ENCODE measurements around a stretch of chr17.

GRCh38 chr17:79228015-79228553 lies 153.5 kb downstream of the ENGASE start:
- RRBS: no CpG with 5 or more reads among the region's 20 CpGs

GRCh38 chr17:79579999-79580368 lies 30.9 kb downstream of the RBFOX3 start:
- RRBS: no CpG with 5 or more reads among the region's 4 CpGs

GRCh38 chr17:79728569-79729069 lies 2.1 kb upstream of the ENPP7 start:
- RRBS: 11% methylated on average over 4 of the region's 16 CpGs

GRCh38 chr17:79789390-79789924 lies 7.4 kb downstream of the CBX8 start:
- RRBS: 9% methylated on average over 17 of the region's 45 CpGs

DNA sequence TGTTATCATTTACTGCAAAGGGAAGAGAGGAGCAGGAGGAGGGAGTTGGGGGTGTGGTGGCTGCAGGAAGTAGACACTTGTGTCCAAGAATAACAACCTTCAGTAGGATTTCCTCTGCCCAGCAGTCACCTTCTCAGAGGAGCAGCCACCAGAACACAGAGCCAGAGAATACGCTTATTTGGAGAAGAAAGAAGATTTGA lies 10.2 kb downstream of the CBX4 start:
- RRBS: no CpG with 5 or more reads among the region's 1 CpG

DNA sequence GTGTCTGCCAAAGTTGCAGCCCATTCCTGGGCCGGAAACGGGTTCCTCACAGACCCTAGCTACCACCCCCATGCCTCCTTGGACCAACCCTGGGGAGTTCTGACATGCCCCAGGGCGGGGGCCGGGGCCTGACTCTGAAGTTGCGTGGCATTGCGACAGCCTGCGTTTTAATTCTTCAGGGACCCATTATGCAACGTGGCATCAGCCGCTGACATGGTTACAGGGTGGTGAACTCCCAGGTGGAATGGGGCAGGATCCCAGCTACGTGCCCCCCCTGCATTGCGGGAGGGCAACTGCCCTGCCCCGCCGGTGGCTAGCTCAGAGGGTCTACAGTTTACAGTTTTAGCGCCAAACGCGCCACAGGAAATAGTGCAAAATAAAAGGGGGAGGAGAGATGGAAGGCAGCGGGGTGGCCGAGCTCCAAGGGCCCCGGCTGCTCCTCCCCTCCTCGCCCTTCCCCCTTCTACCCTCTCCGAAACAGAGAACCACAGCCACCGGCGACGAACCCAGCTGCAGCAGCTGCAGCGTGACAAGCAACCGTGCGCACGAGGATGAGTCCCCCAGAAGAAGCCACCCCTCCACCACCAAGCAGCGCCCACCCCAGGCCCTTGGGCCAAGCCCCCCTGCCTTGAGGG lies 2.5 kb downstream of the CBX4 start:
- RRBS: 16% methylated on average over 6 of the region's 29 CpGs

- RRBS: 36% methylated on average over 6 of the region's 22 CpGs
Measured at GRCh38 chr17:79919907-79920420, 80.7 kb upstream of the CBX4 start.

DNA sequence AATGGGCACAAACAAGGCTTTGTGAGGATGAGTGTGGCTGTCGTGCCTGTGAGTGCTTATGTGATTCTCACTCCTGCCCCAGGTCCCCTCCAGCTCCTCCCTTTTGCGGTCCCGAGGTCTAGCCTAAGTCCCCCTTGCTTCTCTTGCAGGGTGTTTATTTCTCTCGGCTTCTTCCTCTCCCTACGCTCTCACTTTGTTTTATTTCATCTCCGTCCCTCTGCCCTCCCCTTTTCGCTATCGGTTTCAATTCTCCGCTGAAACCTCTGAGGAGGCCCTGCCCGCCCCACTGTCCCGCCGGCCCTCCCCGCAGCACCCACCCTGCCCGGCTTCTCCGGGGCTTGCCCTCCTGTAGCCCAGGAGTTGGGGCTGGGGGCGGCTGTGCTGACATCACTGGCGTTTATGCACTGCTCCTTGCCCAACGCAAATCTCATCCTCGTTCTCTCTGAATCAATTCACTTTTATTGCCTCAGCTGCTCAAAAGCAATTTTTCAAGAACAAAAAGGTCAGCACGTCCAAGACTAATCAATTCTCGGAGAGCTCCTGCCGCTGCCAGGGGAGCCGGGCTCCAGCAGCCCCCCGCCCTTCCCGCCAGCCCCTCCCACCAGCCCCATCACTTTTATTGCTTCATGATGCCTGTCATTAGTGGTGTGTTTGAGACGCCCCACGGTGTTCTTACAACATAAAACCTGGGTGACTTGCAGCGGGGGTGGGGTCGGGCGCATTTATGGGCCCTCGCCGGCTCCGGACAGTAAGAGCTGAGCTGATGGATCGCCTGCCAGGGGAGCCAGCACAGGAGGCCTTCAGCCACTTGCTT lies 82.6 kb upstream of the CBX4 start:
- RRBS: 15% methylated on average over 2 of the region's 34 CpGs

- RRBS: 25% methylated on average over 2 of the region's 32 CpGs
Measured at GRCh38 chr17:79947426-79948046, 88.1 kb downstream of the TBC1D16 start.

DNA sequence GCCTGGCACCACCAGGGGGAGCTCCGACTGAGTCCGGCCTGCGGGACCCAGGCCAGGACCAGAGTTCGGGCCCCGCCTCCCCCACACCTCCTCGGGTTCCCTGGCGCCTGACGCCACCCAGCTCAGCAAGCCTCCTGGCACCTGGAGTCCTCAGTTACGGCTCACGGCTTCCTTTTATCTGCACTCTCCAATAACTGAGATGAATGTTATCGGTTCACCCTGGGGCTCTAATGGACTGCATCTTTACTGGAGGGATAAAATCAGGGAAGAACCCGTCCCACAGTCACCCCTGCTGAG lies 27.2 kb downstream of the TBC1D16 start:
- RRBS: no CpG with 5 or more reads among the region's 12 CpGs

- RRBS: 39% methylated on average over 11 of the region's 49 CpGs
Measured at GRCh38 chr17:80023464-80024336, 12.0 kb downstream of the TBC1D16 start.

- RRBS: no CpG with 5 or more reads among the region's 15 CpGs
Measured at GRCh38 chr17:80037195-80037518, 715 bp downstream of the CCDC40 start.

- RRBS: no CpG with 5 or more reads among the region's 11 CpGs
Measured at GRCh38 chr17:80135933-80136422, 10.9 kb downstream of the EIF4A3 start.

- RRBS: no CpG with 5 or more reads among the region's 3 CpGs
Measured at GRCh38 chr17:80145326-80145705, 1.6 kb downstream of the EIF4A3 start.

DNA sequence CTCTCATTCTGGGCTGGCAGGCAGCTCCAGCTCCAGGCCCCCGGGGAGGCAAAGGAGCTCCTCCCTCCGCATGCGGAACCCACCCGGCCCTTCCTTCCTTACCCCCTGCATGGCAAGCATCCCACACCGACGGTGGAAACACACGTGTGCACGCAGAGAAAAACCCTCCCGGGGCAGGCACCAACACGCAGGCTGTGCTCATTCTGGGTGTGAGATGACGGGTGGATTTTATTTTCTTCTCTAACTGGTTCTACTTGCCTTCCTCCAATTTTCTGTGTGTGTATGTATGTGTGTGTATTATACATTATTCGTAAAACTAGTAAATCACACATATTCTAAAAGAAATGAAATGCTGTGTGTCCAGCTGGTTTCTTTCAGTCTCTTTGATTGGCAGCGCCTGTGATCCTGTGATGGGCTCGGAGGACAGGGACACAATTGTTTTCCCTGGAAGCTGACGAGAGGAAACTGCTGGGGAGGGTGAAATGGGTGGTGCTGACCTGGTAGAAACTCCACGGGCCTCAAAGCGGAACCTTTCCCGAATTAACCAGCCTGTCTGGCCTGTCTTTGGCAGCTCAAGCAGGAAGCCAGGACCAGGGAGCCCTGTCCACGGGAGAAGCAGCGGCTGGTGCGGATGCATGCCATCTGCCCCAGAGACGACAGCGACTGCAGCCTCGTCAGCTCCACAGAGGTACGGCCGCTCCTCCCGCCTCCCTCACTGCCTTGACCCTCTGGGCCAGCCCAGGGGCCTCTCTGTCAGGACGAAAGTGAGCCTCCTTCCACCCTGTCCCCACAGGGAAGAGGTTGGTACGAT lies 22.3 kb downstream of the CARD14 start:
- RRBS: 67% methylated on average over 4 of the region's 29 CpGs

GRCh38 chr17:80219065-80220032 lies 784 bp downstream of the SGSH start:
- RRBS: no CpG with 5 or more reads among the region's 20 CpGs

DNA sequence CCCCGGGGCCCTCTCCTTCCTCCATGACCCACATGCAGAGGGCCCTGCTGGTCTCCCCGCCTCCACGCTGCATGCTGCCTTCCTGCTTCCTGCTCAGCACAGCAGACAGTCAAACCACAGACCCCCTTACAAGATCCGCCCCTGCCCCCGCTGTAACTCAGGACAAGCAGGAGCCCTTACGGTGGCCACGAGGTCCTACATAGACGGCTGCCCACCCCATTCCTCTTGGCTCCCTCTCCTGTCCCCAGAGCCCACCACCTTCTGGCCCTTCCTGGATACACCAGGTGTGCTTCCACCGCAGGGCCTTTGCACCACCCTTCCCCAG lies 3.9 kb downstream of the RNF213 start:
- RRBS: 100% methylated on average over 1 of the region's 9 CpGs

DNA sequence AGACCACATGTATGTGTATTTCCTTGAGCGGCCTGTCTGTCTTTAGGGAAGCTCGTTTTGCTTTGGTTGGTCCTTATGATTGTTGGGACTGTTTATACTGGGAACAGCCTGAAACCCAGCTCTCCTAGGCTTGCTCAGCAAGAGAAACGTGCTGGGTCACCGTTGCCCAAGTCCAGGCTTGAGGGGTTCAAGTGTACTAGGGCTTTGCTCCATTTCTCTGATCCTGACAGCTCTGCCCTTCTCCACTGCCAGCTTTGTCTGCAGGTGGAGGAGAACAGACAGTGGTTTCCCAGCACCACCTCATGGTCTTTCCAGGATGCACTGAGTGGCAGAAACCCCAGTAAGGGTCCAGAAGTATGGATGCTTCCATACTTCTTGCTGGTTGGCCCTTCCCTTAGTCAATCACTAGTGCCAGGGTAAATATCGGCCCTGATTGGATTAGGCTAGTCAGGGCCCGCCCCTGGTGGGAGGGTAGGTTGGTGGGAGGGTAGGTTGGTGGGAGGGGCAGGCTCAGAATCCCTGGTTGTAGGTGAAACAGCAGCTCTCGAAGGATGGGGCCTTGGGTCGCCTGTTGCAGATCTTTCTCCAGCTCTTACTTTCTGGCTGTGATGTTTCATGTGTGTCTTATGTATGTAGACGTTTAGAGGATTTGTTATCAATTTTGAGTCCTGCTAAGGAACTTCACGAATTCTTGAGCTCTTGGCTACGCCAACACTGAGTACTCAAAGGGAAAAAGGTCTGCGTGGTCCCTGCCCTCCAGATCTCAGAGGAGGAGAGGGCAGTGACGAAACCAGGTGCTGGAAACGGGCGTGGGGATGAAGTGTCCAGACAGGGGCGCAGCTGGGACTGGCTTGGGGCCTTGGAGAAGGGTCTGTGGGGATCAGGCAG lies 10.2 kb downstream of the RNF213 start:
- RRBS: no CpG with 5 or more reads among the region's 16 CpGs

DNA sequence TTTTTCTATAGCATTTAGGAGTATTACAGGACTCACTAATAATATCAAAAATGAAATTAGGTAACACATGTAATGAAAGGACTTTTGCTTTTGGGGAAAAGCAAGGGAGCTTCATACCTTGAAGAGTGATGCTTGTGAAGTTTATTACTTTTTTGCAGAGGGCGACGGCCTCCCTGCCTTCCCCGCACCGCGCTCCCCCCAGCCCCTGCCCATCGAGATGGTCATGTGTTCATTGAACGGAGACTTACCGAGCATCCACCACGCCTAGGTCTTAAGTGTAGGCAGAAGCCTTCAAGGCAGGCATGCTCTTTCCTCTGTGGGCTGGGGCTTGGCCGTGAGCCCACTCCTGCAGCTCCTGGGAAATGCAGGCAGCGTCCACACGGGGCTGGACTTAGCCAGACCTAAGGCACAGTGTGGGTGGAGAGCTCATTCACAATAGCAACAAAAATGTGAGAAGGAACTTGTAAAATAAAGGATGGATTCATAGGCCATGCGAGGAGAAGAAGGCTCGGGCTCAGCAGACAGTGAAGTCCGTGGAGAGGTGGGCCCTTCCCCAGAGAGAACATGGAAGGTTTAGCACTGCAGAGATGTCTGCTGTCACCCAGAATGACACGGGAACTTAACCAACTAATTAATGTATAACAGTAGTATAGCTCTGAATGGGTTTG lies 19.3 kb downstream of the RNF213 start:
- RRBS: no CpG with 5 or more reads among the region's 16 CpGs

DNA sequence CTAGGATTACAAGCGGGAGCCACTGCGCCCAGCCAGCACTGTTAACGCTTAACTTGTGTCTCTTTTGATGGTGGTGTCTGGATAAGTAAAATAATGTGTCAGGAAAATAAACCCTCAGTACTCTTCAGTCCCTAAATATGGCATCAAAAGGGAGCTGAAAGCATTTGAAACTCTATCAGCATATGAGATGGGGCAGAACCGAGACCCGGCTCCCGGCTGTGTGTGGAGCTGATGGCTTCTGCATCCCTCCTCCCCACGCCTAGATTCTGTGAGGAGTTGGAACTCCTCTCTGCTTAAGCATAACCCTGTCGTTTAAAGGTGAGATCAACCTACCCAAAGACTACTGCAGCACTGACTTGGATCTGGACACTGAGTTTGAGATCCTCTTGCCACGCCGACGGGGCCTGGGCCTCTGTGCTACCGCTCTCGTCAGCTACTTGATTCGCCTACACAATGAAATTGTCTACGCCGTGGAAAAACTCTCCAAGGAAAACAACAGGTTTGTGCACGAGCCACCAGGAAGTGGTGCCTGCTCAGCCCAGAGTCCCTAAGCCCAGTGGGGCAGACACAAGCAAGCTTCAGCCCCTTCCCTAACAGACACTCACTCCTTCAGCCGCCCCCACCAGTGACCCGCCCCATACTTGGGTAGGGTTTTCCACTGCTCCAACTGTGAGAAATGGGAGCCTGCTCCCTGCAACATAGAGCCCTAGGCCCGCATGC lies 28.9 kb upstream of the ENDOV start:
- RRBS: no CpG with 5 or more reads among the region's 20 CpGs

Data from amniotic epithelial cell (primary cell).